Frontal cortex (tissue), 2 donors: ENCODE measurements around a stretch of chr11.

GRCh38 chr11:111823650-111824162 is 47.7 kb downstream of the ALG9 start:
- RAMPAGE, long total RNA = no peak

GRCh38 chr11:111878425-111878743 is 581 bp downstream of the FDXACB1 start:
- RAMPAGE, long total RNA = no peak

DNA sequence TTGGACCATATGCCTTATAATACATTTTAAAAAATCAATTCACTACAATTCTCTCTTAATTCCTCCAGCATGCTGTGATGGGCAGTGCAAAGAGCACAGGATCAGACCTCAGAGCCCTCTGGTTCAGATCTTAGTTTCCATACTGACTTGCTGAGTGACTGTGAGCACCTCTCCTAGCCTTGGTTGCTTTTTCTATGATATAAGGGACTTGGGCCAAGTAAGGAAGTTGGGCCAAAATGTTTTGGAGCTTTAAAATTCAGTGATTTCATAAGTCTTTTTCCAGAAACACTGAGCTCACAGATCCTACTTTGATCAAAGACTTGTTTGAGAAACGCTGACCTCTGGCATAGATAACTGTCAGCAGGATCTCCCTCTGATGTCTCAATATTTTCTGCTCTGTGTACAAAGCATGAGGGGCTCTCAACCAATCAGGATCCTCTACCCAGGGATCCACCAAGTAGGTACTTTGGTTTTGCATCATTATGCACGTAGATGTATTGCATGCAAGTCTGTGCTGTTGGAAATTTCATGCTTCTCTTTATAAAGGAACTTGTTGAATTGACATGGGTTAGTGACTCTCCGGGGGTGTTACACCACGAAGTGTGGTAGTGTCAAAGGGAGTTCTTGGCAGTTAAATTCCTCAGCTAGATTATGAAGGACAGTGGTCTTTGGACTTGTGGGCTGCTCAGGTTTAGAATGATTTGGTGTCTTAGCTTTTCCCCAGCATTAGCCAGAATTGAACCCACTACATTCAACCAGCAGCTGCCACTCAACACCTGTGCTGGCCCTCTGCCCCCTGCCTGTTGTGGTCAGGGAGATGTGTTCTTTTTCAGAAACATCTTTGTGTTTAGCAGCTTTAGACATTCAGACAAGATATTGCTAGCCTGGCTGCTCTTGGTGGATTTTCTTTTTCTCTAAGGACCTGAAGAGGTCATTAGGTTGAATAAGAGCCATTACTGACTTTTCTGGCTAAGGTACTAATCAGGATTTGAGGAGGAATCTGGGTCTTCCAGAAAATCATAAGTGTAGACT is 1.7 kb upstream of the DIXDC1 start:
- RAMPAGE, long total RNA = no peak

DNA sequence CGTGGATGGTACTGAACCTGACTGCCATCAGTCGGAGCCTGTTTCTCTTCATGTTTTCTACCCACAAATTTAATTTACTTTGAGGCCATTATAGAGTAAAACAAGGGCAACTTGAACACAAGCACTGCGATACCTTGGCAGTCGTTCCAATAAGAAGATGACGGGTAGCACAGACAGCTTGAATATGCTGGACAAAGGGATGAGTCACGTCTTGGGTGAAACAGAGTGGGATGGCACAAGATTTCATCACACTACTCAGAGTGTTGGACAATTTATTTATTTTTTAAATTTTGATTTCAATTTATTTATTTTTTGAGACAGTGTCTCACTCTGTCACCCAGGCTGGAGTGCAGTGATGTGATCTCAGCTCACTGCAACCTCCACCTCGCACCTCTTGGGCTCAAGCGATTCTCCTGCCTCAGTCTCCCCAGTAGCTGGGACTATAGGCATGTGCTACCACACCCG is 5.7 kb downstream of the DIXDC1 start:
- RAMPAGE, long total RNA = no peak

GRCh38 chr11:111960810-111961551 is 23.8 kb downstream of the DIXDC1 start:
- RAMPAGE, long total RNA = no peak

- RAMPAGE, long total RNA = no peak
These were observed 40.3 kb downstream of the DIXDC1 start for GRCh38 chr11:111977167-111978057.

- RAMPAGE, long total RNA = no peak
These were observed 32.7 kb upstream of the DLAT start for GRCh38 chr11:111992402-111993010.

GRCh38 chr11:112120167-112120715 is 33.6 kb downstream of the SDHD start:
- RAMPAGE, long total RNA = no peak

- RAMPAGE, long total RNA = no peak
These were observed 1.0 kb downstream of the IL18 start for GRCh38 chr11:112162620-112163546.

DNA sequence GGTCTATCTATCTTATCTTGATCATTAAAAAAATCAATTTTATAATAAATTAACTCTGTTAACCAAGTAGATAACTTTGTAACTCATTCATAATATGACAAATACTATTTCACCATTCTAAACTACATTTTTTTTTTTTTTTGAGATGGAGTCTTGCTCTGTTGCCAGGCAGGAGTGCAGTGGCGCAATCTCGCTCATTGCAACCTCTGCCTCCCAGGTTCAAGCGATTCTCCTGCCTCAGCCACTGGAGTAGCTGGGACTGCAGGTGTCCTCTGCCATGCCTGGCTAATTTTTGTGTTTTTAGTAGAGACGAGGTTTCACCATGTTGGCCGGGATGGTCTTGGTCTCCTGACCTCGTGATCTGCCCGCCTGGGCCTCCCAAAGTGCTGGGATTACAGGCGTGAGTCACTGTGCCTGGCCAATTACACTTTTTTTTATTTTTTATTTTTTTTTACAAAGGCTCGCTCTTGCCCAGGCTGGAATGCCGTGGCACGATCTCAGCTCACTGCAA is 19.8 kb downstream of the BCO2 start:
- RAMPAGE, long total RNA = no peak

GRCh38 chr11:112942896-112943593 is 18.2 kb upstream of the NCAM1 start:
- RAMPAGE, long total RNA = no peak

- RAMPAGE, long total RNA = no peak
These were observed 95.7 kb downstream of the NCAM1 start for GRCh38 chr11:113056801-113057534.

DNA sequence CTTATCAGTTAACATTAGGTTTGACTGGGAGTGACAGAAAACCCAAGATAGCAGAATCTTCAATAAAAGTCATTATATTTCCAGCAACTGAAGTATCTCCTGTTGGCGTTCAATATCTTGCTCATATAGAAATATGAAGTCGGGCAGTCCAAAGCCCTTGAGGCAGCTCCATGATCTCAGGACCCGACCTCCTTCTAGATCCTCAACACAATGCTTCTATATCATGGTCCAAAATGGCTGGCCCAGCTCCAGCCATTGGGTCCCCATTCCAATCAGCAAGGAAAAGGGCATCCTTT is 4.7 kb upstream of the TTC12 start:
- RAMPAGE, long total RNA = no peak

- RAMPAGE, long total RNA = no peak
These were observed 1.5 kb upstream of the CLDN25 start for GRCh38 chr11:113777698-113778797.

DNA sequence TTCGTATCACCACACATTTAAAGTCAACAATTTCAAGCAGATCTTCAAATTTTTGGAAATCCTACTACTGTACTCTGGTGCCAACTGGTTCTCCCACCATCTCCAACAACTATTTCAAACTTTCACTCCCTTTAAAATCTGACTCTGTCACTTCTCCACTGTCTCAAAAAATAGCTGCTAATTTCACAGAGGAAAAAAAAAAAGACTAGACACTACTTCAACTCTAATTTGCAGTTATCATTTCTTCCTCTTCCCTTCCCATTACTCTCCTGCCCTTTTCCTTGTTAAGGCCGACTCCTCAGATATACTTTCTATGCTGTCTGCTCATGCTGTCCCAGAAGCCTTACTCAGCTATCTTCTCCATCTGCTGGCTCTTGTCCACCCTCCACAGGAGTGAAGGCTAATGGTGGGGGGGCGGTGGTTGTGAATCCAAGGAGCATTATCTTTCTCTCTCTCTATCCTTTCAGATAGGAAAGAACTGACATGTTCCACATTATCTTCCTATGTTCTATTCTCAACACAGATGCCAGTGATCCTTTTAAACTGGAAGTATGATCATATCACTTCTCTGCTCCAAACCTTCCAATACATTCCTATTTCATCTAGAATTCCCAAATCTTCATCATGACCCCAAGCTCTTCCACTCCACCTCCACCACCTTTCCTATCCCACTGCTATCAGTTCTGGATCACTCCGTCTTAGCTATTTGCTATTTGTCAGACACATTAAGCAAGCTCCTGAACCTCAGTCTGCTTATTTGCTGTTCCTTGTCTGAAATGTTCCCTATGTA is 37.4 kb downstream of the USP28 start:
- RAMPAGE, long total RNA = no peak

- RAMPAGE, long total RNA = no peak
These were observed 3.7 kb downstream of the ZBTB16 start for GRCh38 chr11:114063058-114063747.

DNA sequence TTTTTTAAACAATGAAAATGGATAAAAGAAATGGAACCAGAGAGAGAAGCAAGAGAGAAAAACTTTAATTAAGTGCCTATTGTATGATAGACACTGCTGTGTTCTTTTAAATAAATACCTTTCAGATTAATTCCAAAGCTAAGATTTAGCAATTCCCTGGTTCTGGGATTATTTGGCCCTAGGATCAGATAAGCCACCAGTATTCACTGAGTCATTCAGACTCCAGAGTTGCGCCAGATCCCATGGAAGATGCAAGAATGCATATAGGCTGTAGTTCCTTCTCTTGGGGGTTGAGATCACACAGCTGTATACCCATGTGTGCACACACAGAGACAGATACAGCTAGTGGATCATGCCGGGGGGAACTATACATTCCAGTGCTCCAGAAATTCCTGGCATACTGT is 75.3 kb downstream of the ZBTB16 start:
- RAMPAGE, long total RNA = no peak

GRCh38 chr11:114135213-114136027 is 75.9 kb downstream of the ZBTB16 start:
- RAMPAGE, long total RNA = no peak

- RAMPAGE, long total RNA = no peak
These were observed 113.7 kb downstream of the ZBTB16 start for GRCh38 chr11:114172968-114173771.

DNA sequence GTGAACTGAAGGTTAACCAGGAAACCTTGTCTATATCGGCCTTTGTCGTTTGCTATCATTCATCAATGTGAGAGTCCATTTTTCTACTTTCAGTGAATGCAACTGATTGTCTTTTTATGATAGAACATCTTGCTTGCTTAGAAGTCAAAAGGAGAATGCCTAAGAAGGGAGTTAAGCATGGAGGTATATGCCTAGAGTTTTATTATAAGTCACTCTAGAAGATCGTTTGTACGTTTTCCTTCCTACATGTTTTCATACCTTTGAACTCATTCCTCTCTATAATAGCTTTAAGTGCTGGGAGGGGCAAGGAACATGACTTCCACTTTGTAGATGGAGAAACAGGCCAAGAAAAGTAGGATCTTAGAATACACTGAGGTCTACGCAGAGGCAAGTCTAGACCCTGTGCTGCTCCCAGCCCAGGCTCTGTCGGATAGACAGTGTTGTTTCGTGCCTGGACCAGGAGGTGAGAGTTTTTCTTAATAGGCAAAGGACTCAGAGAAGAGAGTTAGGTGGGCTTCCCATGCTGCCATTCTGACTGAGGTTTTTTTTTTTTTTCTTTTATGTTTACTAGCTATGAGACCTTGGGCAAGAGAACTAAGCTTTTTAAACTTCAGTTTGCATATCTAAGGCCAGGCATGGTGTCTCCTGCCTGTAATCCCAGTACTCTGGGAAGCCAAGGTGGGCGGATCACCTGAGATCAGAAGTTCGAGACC is 114.4 kb downstream of the ZBTB16 start:
- RAMPAGE, long total RNA = no peak